LHCN-M2 (cell line): ENCODE measurements around a stretch of chr3.

DNA sequence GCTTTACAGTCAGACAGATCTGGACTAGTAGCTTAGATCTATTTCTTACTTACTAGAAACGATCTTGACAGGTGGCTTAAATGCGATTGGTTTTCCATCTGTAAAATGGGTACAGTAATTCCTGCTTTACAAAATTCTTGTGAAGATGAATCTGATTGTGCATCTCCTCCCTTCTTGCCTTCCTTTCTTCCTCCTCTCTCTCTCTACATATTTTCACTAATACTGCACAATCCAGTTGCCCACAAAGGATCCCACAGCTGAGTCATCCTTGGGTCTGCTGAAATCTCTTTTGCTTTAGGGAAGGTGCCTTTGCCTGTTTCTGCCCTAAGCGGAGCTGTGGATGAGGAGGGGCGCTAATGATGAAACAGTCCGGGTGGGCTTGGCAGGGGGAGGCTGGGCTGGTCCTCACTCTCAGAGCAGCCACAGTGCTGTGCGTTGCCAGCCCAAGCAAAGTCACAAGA is 46.1 kb downstream of the AMOTL2 start:
- RAMPAGE, long total RNA: no peak

DNA sequence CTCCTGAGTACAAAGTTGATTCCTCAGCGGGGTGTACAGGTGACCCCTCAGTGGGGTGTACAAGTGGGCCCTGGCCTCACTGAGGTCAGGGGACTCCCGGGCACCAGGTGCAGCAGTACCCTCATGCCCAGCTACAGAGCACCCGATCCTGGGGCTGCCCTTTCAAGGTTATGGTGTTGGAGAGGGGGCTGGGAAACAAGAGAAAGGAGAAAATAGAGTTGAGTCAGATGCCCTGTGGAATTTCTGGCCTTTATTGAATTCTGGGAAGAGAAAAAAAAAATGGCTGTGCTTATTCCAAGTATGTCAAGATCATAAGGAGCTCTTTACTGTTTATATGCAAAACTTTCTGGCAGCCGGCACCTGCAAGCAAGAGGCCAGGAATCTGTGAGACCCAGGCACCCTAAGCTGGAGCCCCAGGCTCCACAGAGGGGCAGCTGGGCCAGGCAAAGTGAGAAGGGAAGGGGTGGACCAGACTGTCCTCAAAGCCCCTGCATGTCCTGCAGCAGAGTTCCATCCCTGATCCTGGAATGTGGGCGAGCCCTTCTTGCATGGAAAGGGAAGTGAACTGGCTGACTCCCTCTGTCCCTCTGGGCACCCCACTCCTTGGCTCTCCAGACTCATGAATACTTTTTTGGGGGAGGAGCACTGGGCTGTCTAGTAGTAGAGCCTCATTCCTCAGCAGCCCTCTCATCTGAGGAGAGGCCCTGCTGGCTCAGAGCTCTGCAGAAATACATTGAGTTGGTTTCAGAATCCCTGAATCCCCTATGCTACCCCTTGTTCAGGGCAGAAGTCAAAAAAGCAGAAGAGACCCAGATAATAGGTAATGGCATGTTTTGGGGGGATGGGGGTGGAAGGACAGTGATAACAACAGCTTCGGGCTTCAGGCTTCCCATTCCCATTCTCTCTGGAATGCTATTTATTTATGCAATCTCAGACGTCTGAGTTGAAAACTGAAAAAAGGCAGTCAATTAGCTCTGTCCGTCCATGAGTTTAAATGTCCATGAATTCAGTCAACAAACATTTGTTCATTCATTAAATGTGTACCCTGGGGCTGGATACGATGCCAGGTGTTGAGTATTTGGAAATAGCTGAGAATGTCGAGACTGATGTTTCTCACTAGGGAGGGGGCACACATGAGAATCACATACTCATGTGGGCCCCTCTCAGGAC is 42.8 kb downstream of the AMOTL2 start:
- RAMPAGE, long total RNA: no peak

GRCh38 chr3:134350727-134351357 is 23.4 kb downstream of the AMOTL2 start:
- RAMPAGE, long total RNA: no peak

- RAMPAGE, long total RNA: no peak
Observed at GRCh38 chr3:134361439-134361871, 12.8 kb downstream of the AMOTL2 start.

- RAMPAGE, long total RNA: no peak
Observed at GRCh38 chr3:134462371-134463265, 23.2 kb downstream of the ANAPC13 start.

- RAMPAGE, long total RNA: no peak
Observed at GRCh38 chr3:134544751-134545075, 58.9 kb downstream of the CEP63 start.

- RAMPAGE, long total RNA: no peak
Observed at GRCh38 chr3:134783299-134783707, 11.8 kb upstream of the EPHB1 start.

- RAMPAGE, long total RNA: no peak
Observed at GRCh38 chr3:134798190-134798701, 3.2 kb downstream of the EPHB1 start.

DNA sequence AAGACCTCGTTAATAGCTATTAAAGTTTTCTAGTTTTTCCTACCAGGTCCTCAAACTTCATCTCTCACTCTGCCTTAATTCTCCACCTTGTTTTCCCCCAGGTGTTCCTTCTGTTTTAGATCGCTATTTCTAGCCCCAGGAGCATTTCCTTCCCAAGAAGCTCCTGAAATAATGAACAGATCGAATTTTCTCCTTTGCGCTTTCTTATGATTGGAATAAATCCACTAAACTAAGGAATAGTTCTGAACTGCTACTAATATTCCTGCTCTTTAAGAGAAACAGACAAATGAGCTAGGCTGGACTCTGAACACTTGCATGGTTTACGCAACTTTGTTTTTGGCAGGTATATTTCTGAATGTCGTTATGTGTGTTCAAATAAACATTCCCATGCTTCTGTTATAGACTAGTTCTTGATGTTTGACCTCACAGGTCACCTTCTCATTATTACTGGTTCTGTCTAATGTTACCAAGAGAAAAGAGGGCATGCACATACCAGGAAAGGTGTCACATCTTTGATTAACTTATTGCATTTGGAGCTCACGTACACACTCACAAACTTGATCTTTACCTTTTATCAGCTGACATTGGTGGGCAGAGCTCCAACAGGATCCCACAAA is 418.1 kb downstream of the EPHB1 start:
- RAMPAGE, long total RNA: no peak

DNA sequence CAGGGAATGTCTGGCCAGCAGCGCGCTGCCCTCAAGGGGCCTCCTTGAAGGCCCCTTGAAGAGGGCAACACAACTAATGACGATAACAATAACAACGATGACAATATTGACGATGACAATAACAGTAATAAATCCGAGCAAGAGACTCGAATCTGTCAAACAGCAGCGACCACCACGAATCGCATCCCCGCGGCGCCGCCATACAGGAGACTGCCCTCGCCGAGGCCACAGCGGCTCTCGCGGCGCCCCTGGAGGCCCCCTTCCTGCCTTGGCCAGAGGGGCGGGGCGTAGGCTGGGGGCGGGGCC is 277 bp upstream of the PPP2R3A start:
- RAMPAGE, long total RNA: no peak

- RAMPAGE, long total RNA: no peak
Observed at GRCh38 chr3:136194621-136195189, 1.4 kb downstream of the MSL2 start.

- RAMPAGE, long total RNA: no peak
Observed at GRCh38 chr3:136195190-136195833, 823 bp downstream of the MSL2 start.

DNA sequence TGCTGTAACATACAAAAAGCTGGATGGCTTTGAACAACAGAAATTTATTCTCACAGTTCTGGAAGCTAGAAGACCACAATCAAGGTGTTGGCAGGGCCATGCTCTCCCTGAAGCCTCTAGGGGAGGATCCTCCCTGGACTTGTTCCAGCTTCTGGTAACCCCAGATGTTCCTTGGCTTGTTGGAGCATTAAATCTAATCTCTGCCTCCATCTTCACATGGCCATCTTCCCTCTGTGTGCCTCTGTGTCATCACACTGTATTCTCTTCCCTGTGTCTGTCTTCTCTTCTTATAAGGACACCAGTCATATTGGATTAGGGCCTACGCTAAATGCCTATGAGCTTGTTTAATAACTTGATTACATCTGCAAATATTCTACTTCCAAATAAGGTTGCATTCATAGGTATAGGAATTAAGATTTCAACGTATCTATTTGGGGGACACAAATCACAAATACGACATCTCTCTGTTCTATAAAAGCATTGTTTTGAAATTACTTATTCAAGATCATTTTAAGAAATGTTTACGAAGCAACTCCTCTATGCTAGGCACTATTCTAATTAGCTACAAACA is 109.4 kb downstream of the STAG1 start:
- RAMPAGE, long total RNA: no peak

GRCh38 chr3:136712172-136712578 is 40.0 kb downstream of the STAG1 start:
- RAMPAGE, long total RNA: no peak

- RAMPAGE, long total RNA: no peak
Observed at GRCh38 chr3:136860596-136861107, 1.4 kb upstream of the NCK1 start.

- RAMPAGE, long total RNA: no peak
Observed at GRCh38 chr3:136883457-136884256, 21.6 kb downstream of the NCK1 start.

DNA sequence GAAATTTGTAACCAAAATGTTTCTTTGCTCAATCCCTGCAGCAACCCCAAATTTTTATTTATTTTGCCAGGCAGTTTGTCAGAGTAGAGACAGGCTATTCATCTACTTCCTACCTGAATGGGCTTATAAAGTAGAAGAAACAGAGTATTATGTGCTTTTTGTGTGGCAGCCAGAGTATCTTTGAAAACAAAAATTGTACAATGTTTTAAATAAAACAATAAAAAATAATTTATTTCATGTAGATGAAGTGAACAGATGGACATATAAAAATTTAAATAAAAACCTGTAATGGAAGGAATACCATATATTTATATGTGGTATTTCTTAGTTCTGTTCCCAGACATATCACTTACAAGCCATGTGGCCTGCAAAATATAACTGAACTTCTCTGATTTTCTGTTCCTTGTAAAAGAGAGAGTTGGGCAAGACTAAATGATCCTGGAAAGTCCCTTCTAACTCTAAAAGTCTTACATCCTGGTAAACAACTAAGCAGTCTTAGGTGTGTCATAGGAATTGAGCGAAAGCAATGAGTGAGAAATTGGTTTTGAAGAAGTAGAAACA is 25.4 kb upstream of the IL20RB start:
- RAMPAGE, long total RNA: no peak

- RAMPAGE, long total RNA: no peak
Observed at GRCh38 chr3:137509524-137510133, 254.5 kb upstream of the SOX14 start.

DNA sequence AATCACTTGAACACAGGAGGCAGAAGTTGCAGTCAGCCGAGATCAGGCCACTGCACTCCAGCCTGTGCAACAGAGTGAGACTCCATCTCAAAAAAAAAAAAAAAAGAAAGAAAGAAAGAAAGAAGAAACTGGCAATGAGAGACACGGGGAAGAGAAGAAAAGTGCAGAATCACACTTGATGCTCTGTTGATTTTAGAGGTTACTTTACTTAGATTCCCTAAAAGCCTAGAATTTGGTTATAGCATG is 43.4 kb downstream of the CLDN18 start:
- RAMPAGE, long total RNA: no peak

GRCh38 chr3:138113312-138113765 is 2.1 kb downstream of the DZIP1L start:
- RAMPAGE, long total RNA: no peak